Skeletal muscle satellite cell (primary cell): Measurements from ENCODE around the genes NBPF11, NBPF9 and H2BC21.

GRCh38 chr1:147285227-147285539 lies 42.7 kb downstream of the CHD1L start:
- CAGE, long polyA plus RNA: no peak

DNA sequence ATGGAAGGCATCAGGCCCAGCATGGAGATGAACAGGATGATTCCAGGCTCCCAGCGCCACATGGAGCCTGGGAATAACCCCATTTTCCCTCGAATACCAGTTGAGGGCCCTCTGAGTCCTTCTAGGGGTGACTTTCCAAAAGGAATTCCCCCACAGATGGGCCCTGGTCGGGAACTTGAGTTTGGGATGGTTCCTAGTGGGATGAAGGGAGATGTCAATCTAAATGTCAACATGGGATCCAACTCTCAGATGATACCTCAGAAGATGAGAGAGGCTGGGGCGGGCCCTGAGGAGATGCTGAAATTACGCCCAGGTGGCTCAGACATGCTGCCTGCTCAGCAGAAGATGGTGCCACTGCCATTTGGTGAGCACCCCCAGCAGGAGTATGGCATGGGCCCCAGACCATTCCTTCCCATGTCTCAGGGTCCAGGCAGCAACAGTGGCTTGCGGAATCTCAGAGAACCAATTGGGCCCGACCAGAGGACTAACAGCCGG lies 50.2 kb downstream of the ACP6 start:
- CAGE, long polyA plus RNA: no peak

GRCh38 chr1:147772456-147773061 lies 12.2 kb upstream of the GJA5 start:
- CAGE, long polyA plus RNA: no peak

DNA sequence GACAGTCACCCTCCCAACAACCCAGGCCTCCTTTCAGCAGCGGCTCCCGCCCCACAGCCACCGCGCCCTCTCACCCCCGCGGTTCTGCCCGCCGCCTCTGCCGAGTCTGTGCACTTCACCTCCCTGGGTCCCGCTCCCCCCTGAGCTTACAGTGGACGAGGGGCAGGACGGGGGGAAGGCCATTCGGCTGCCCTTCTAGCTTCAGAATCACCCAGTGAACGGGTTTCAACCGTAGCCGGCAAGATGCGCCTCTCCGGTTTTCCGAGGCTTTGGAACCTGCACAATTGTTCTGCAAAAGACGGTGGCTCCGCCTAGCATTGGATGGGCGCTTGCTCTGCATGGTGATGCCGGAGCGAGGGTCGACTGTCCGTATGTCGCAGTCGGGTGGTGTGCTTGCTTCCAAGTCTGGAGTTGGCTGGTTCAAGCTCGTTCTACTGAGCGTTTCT lies 86.5 kb downstream of the GPR89B start:
- CAGE, long polyA plus RNA: no peak

DNA sequence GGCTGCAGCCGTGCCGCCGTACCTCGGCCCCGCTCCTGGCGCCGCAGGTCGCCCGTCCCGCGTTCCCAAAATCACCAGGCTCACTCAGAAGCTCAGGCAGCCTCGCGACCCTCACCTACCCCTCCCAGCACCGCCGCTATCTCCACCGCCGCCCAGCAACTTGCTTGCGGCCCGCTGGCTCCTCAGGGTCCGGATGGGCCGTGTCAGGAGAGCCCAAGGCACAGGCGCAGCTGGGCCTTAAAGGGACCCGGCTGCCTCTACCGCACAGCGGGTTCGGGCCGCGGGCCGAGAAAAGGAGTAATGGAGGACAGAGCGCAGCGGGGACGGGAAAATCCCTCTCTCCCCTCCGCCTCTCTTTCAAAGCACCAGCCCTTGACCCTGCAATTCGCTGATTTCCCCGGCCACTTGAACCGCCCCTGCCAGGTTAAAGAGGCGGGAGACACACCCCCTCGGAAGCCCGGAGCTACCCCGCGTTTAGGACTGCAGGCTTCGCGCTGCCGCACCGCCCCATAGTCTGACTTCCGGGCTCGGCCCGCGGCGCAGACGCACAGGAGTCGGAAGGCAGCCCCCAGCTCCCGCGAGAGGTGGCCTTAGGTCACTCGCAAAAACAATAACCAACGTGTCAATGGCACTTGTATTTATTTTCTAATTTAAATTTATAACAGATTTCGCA lies at the start of gene NBPF11:
TSS of gene NBPF11 (minus strand) at position 484 of the 673 bp plus-strand sequence.
- CAGE, long polyA plus RNA: no peak

- CAGE, long polyA plus RNA: no peak
These were observed 126.9 kb upstream of the NBPF11 start for GRCh38 chr1:148278854-148279415.

- CAGE, long polyA plus RNA: no peak
These were observed 165.3 kb upstream of the NBPF11 start for GRCh38 chr1:148317152-148318009.

GRCh38 chr1:148385697-148386069 lies 97.4 kb downstream of the PPIAL4G start:
- CAGE, long polyA plus RNA: no peak

DNA sequence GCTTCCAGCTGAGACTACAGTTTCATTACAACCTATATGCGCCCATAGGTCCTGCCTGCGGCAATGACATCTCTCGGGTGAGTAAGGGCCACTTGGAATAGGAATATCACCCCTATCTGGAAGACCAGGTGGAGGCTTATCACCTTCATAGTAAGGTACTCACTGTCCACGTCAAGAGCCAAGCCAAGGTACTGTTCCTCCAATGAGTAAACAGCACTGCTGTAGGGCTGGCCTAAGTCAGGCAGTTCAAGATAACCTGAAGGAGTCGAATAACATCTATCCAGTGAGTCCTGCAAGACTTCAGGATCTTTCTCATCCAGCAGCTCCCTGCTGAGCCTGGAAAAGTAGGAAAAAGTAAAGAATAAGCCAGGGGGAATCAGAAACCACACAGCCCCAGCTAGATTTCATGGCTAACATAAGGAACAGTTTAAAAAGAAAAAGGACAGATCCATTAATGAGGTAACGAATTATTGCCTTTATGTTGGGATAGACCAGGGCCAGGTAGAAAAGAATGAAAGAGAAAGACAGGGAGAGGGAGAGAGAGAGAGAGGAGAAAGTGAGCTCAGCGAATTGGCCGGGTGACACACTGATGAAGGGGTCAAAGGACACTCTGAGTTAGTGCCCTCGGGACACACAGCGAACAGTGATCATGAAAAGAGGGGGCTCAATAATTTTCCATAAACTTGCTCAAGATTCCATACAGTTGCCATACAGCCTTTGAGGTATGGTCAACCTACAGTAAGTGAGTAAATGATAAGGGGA lies 51.6 kb upstream of the PPIAL4G start:
- CAGE, long polyA plus RNA: no peak

- CAGE, long polyA plus RNA: no peak
These were observed 107.1 kb downstream of the PDE4DIP start for GRCh38 chr1:148951350-148951651.

- CAGE, long polyA plus RNA: no peak
These were observed 12.9 kb downstream of the NBPF9 start for GRCh38 chr1:149090135-149091154.

- CAGE, long polyA plus RNA: no peak
These were observed at the start of gene NBPF9 for GRCh38 chr1:149103127-149103893. NBPF9 (minus strand) TSS chr1:149103551.

DNA sequence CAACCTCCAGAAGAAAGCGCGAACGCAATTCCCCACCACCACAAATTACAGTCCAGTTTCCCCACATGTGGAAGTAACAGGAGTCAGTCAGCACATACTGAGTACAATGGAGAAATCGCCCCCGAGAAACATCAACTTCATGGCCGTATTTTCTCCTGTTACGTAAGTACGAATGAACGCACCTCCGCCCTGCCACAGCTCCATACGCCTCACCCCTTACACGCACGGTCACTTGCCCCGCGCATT lies 59.3 kb upstream of the NBPF9 start:
- CAGE, long polyA plus RNA: no peak

GRCh38 chr1:149174679-149175157 lies 71.4 kb upstream of the NBPF9 start:
- CAGE, long polyA plus RNA: no peak

DNA sequence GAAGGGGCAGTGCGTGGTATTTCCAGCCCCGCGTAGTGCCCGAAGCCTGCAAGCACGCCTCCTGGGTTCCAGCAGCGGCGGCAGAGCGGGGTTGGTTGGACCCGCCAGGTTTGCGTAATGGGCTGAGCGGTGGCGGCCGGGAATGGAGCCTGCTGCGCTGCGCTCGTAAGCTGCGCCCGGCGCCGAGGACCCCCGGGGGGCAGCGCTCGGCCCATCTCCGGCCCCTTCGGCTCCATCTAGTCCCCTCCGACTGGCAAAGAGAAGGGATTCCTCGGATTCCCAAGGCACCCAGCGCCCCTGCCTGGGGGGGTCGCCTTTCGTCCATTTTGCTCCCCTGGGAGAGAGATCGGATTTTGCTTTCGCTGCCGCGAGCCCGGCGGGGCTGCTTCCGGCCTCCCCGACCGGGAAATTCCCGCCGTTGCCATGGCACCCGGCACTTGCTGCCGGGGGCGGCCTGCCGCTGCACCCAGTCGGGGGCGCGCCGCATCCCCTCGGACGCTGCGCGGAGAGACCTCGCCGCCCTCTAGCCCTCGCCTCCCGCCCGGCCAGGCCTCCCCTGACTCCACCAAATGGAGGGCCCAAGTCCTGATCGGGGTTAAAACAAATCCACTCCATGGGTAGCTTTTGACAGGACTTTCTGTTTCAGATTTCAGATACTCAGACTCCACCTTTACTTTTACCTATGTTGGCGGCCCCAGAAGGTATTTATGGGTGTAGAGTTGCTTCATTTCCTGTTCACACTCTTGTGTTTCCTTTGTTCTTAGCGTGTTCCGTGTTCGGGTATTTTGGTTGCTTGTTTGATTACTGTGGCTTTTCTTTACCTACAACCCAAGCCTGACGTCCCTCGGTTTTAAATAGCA lies 73.4 kb upstream of the NBPF9 start:
- CAGE, long polyA plus RNA: no peak

DNA sequence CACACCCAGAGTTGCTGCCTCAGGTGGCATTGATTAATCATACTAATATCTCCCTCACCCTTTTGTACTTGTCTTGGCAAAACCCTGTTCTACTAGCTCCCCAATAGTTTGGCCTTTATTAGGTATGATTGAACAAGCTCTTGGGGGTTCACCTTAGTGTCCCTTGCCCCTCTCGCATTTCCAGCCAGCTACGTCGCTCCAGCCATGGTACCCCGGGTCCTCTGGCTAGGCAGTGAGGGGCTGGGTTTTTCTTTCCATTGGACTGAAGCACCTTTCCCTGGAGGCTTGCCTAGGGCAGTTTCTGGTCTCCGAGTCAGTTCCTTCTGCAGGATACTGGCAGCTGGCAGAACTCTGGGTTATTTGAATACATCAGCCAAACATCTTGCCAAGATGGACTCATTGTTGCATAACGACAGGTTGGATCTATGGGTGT lies 8.1 kb downstream of the NOTCH2NLC start:
- CAGE, long polyA plus RNA: no peak

GRCh38 chr1:149692742-149692963 lies 89.8 kb upstream of the FCGR1A start:
- CAGE, long polyA plus RNA: no peak

GRCh38 chr1:149886582-149886762 lies at the start of gene H2BC21:
H2BC21 (minus strand) TSS chr1:149886682.
- CAGE, long polyA plus RNA: no peak

GRCh38 chr1:149913605-149914147 lies 4.0 kb downstream of the SV2A start:
- CAGE, long polyA plus RNA: no peak

DNA sequence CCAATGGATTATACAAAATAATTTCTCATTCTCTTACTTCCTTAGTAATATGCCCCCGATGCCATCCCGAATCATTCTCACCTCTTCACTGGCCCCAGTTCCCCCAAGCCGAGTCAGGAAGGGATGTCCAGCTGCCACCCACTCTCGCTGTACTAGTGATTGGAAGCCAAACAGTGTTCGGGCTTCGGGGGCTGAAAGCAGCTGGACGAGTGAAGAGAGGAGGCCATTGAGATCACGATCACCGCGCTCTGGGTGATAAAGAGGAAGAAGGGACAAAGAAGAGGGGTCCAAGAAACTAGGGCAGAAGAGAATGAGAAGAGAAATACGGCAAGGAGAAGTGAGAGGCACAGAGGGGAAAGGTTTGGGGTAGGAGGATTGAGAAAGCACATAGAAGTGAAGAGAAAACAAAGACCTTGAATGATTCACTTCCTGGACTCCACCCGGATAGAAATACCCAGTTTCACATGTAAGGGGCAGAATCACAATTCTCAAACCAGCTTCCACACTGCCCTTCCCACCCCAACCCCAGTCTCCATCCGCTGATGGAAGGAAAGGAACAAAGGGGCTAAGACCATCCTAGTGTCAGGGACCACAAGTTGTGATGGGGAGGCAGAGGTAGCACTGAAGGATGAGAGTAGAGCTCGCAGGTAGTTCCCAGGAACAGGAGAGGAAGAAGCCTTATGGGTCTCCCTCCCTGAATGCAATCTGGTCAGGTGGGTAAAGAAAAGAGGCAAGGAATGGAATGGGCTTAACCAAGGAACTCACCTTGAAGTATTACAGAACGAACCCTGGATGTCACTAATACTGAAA lies 3.8 kb upstream of the SF3B4 start:
- CAGE, long polyA plus RNA: start-site peak on the minus strand centred at position 345 of the sequence, 165 bp wide, 51 and 26 reads in 2 replicates